NT2/D1 (cell line): ENCODE data around the gene SIM2.

- RRBS, 2 experiments = no CpG with 5 or more reads among the region's 7 CpGs
Observed at GRCh38 chr21:34845429-34846132, 176.8 kb downstream of the CLIC6 start.

GRCh38 chr21:34862163-34862942 lies 186.7 kb downstream of the RUNX1 start:
- RRBS, 2 experiments = no CpG with 5 or more reads among the region's 11 CpGs

- RRBS, 2 experiments = no CpG with 5 or more reads among the region's 7 CpGs
Observed at GRCh38 chr21:35226247-35226738, 177.2 kb upstream of the RUNX1 start.

- RRBS, 2 experiments = no CpG with 5 or more reads among the region's 10 CpGs
Observed at GRCh38 chr21:35256443-35257068, 207.5 kb upstream of the RUNX1 start.

GRCh38 chr21:35477998-35478706 lies 429.1 kb upstream of the RUNX1 start:
- RRBS, 2 experiments = no CpG with 5 or more reads among the region's 5 CpGs

GRCh38 chr21:35564978-35565484 lies 495.3 kb downstream of the SETD4 start:
- RRBS, 2 experiments = no CpG with 5 or more reads among the region's 4 CpGs

GRCh38 chr21:36004492-36004908 lies 55.8 kb downstream of the SETD4 start:
- RRBS, 2 experiments = no CpG with 5 or more reads among the region's 12 CpGs

DNA sequence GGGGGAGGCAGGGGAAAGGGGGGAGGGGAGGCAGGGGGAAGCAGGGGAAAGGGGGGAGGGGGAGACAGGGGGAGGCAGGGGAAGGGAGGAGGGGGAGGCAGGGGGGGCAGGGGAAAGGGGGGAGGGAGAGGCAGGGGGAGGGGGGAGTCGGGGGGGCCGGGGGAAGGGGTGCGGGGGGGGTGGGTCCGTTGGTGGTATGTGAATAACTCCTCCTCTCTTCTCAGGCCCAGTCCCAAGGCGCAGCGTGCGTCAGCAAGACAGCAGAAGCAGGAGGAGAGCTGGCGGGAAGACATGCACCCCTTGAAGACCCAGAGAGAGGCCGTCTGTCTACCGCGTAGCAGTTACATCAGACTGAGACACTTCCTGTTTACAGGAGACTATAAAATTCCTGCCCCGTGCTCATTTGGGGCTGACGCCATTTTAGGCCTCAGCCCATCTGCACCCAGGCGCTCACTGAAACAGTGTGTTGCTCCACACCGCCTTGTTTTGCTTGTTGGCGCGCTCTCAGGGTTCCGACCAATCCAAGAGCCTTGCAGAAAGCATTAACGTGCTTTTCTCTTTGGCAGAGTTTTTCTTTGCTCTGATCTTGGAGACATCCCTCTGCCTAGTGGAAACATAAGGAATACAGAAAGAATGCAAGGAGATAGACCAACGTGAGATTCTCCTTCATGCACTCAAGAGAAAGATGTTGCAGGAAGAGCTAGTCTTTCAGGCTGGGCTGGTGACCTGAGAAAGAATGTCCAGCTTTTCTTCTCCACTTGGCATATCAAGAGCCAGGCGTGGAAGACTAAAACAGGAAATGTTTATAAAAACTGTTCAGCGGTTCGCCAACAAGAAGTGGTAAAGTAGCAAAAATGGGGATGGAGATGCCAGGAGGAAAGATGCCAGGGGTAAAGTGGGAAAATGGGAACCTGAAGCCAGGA lies 55.2 kb downstream of the SETD4 start:
- RRBS, 2 experiments = no CpG with 5 or more reads among the region's 23 CpGs

GRCh38 chr21:36072387-36072780 lies 2.6 kb downstream of the CBR1 start:
- RRBS, 2 experiments = no CpG with 5 or more reads among the region's 11 CpGs

- RRBS, 2 experiments = 1 to 3% methylated on average over 10 of the region's 66 CpGs
Observed at GRCh38 chr21:36155976-36156726, 473 bp upstream of the DOP1B start.

DNA sequence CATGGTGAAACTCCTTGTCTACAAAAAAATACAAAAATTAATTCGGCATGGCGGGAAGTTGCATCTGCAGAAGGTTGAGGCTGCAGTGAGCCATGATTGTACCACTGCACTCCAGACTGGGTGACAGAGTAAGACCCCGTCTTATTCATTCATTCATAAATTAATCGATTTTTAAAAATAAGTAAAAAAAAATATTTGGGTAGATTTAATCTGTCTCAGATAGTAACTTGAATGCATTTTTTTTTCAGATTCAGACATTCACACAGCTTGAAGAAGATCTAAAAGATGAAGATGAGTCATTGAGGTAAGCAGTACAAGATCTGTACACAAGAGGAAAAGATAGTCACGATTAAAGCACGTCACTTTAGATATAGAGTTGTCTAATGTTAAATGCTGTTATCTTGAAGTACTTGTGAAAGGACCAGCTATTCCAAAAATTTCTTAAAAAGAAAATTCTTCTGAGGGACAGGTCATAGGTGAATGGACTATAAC lies 31.4 kb upstream of the MORC3 start:
- RRBS, 2 experiments = no CpG with 5 or more reads among the region's 6 CpGs

DNA sequence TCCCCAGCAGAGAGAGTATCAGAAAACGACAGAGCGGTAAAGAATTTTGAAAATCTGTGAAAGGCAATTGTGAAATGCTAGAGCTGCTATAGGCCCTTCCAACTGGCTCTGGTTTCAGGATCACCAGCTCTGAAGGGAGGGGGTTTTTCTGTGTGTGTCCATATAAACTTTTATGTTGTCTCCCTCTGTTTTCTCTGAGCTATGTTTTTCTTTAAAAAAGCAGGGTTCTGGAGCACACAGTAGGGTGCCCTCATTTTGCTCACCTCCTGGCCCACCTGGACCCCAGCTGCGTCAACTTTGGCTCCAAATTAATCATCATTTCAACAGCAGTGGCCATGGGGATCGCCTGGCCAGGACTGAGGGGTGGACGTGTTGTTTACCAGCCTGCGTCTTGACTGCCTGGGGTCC lies 12.9 kb downstream of the CLDN14 start:
- RRBS, 2 experiments = no CpG with 5 or more reads among the region's 6 CpGs

- RRBS, 2 experiments = no CpG with 5 or more reads among the region's 8 CpGs
Observed at GRCh38 chr21:36662071-36662338, 36.9 kb upstream of the SIM2 start.

GRCh38 chr21:36698577-36699676 lies at the start of gene SIM2:
SIM2 (plus strand) TSS chr21:36699115.
- RRBS, 2 experiments = under 1 to 2% methylated on average over 65 of the region's 135 CpGs

DNA sequence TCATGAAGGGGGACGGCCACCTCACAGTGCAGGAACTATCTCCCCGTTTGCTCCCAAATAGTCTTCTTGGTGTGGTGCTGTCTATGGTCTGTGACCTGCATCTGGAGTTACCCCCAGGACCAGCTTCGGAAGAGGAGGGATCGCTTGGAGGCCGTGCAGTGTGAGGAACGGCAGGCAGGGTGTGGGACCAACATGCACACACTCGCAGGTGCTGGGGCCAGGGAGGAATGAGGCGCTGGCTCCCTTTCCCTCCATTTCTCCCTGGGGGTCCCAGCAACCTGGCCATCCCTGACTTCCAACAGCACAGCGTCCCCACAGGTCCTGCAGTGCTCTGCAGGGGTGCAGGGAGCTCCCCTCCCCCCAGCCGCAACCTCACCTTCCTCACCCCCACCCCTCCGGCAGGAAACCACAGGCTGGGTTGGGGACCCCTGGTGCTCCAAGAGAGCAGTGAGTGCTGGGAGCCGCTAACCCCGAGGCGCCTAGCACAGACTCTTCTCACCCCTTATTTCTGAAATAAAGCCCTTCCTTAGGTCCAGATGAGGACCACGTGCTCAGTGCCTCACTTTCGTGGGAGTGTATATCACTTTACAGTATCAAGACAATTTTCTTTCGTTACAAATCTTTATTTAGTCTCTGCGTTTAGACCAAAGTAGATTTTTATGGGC lies 7.2 kb downstream of the SIM2 start:
- RRBS, 2 experiments = no CpG with 5 or more reads among the region's 18 CpGs

- RRBS, 2 experiments = no CpG with 5 or more reads among the region's 4 CpGs
Observed at GRCh38 chr21:36861850-36862626, 104.4 kb downstream of the HLCS start.

DNA sequence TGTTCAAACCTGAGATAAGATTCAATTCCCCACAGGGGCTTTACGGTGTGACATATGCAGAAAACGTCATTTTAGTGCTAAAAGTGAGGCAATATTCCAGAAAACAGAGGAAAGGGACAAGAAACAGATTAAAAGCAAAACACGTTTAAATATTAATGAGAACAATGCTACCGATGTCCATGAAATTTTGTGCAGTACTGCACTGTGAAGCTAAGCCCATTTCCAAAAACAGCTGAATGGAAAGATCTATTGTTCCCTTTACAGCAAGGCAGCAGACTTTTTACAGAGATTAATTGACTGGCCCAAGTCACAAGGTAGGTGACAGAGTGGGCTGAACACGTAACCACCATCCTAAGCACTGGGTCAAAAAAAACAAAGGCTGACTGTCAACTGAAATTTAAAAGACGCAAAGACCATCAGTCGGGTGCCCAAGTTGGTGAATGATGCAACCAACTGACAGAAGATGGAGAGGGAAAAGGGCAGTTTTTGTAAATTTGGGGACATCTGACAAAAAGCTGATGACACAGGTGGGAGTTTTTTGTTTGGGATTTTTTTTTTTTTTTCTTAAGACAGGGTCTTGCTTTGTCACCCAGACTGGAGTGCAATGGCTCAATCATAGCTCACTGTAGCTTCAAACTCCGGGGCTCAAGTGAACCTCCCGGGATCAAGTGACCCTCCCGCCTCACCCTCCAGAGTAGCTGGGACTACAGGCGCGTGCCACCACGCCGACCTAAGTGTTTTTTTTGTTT lies 1.1 kb downstream of the HLCS start:
- RRBS, 2 experiments = no CpG with 5 or more reads among the region's 14 CpGs

DNA sequence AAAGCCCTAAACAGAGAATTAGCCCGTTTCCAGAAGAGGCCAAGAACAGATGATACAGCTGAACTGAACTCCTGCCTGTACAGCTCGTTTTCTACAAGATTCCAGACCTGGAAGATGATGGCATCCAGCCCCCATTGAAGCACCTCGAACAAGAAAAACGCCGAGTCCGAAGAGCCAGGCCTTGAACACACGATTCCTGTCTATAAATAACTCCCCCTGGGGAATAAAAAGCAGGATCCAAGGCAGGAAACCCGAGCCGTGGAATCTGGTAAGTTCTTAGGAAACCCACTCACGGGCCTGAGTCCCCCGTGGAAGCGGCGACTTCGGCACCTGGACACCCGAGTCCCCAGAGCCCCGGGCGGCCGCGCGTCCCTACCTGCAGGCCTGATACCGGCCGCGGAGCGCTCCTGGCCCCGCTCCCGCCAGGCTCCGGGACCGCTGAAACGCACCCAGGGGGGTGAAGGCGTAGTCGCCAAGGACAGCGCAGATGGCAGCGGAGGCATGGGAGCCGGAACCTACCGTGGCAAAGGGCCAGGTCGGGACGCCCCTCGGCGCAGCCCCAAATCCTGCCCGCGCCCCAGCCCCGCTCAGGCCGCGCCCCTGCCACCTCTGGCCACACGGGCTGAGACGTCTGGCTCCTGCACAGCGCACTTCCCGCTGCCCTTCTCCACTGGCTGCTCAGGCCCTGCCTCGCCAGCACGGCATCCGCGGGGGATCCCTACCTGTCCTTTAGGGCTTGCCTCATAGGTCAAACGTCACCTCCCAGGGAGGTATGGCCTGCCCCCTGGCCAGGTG lies 14.0 kb upstream of the HLCS start:
- RRBS, 2 experiments = 26 to 49% methylated on average over 18 of the region's 53 CpGs

- RRBS, 2 experiments = no CpG with 5 or more reads among the region's 2 CpGs
Observed at GRCh38 chr21:37159534-37159772, 86.4 kb downstream of the TTC3 start.

DNA sequence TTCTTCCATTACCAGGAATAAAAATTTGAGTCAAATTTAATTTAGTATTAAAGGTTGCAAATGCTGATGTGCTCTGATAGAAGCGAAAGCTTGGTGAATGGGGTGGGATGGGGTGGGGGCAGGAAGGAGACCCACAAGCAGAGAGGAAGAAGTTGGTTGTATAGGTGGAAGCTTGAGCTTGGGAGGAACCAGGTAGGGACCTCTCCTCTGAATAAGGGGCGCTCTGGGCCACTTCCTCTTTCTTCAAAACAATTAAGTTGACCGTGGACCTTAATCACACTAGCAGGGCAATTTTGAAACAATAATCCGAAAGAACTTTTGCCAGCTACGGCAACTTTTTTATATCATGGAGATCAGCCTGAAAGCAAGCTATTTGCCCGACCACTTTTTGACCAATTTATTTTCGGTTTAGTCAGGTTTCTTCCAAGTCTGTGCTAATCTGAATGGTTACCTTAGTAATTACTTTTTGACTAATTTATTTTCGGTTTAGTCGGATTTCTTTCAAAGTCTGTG lies 1.8 kb upstream of the DYRK1A start:
- RRBS, 2 experiments = no CpG with 5 or more reads among the region's 9 CpGs